SK-N-SH (cell line): ENCODE results near the genes CHST3 and ANAPC16.

DNA sequence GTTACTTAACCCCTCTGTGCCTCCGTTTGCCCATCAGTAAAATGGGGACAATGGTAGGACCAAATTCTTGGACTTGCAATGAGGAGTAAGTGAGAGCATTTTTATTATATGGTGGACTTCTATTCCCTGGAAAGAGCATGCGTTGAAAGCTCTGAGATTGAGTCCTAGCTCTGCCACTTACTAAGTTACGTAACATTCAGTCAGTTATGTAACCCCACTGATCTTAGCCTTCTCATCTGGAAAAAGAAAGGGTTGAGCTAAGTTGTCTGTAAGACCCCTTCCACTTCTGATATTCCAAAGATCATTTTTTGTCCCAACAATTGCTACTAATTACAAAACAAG lies 18.7 kb downstream of the VSIR start:
- RRBS = no CpG with 5 or more reads among the region's 3 CpGs
CAGE:
- cytosol, long polyA plus RNA = no peak
- long polyA plus RNA = no peak
- nucleus, long polyA plus RNA = no peak

GRCh38 chr10:71756236-71757288 lies 16.8 kb downstream of the VSIR start:
- RRBS = no CpG with 5 or more reads among the region's 15 CpGs
CAGE:
- cytosol, long polyA plus RNA = no peak
- long polyA plus RNA = no peak
- nucleus, long polyA plus RNA = no peak

- RRBS = no CpG with 5 or more reads among the region's 18 CpGs
CAGE:
- cytosol, long polyA plus RNA = no peak
- long polyA plus RNA = no peak
- nucleus, long polyA plus RNA = no peak
These were observed 11.3 kb downstream of the VSIR start for GRCh38 chr10:71761857-71762636.

- RRBS = 97% methylated on average over 8 of the region's 25 CpGs
CAGE:
- cytosol, long polyA plus RNA = no peak
- long polyA plus RNA = no peak
- nucleus, long polyA plus RNA = no peak
These were observed 38.1 kb upstream of the VSIR start for GRCh38 chr10:71811289-71811984.

GRCh38 chr10:71811992-71812472 lies 38.7 kb upstream of the VSIR start:
- RRBS = no CpG with 5 or more reads among the region's 9 CpGs
CAGE:
- cytosol, long polyA plus RNA = no peak
- long polyA plus RNA = no peak
- nucleus, long polyA plus RNA = no peak

DNA sequence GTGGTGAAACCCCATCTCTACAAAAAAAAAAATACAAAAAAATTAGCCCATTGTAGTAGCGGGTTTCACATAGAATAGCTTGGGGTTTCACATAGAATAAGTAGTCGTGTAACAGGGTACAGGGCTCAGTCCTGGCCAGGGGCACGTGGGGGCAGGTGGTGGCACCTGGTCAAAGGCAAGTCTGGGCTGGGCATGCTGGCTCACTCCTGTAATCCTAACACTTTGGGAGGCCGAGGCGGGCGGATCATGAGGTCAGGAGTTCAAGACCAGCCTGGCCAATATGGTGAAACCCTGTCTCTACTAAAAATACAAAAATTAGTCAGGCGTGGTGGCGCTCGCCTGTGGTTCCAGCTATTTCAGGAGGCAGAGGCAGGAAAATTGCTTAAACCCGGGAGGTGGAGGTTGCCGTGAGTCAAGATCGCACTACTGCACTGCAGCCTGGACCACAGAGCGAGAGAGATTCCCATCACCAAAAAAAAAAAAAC lies 635 bp upstream of the PSAP start:
- RRBS = no CpG with 5 or more reads among the region's 13 CpGs
CAGE:
- cytosol, long polyA plus RNA = no peak
- long polyA plus RNA = no peak
- nucleus, long polyA plus RNA = no peak

GRCh38 chr10:71878358-71879209 lies 27.5 kb upstream of the PSAP start:
- RRBS = 77% methylated on average over 5 of the region's 19 CpGs
CAGE:
- cytosol, long polyA plus RNA = no peak
- long polyA plus RNA = no peak
- nucleus, long polyA plus RNA = no peak

GRCh38 chr10:71921429-71922230 lies 42.6 kb upstream of the CHST3 start:
- RRBS = no CpG with 5 or more reads among the region's 5 CpGs
CAGE:
- cytosol, long polyA plus RNA = no peak
- long polyA plus RNA = no peak
- nucleus, long polyA plus RNA = no peak

DNA sequence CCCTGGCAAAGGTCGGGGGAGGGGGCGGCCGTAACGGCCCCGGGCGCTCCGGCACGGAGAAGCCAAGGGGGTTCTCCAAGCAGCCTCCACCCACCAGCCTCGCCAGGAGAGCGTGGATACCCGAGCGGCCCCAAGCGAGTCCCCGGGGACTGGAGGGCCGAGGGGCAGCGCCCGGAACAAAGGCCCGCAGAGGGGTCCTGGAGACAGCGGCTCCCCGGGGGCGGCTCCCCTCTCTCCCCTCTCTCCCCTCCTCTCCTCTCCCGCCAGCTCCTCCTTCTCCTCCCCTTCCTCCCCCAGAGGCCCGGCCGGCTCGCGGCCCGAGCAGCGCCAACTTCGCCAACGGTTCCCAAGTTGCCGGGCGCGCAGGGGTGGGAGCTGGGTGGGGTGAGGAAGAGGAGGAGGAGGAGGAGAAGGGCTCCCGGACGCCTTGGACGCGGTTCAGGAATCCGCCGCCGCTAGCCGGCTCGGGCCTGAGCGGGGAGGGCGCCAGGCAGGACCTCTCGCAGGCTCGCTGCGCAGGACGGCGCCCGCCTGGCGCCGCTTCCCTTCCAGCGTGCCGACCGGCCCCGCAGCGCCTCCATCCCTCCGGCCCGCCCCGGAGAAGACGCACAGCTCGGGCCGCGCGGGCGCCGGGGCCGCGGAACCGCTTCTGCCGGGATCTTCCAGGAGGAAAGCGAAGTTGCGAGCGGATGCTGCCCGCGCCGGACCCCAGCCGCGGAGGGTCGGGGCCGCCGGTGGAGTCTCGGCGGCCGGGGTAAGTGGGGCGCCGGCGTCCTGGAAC lies at the start of gene CHST3:
Gene CHST3, plus strand, starts transcription at position 455 of the 781 bp plus-strand sequence.
- RRBS = 5% methylated on average over 42 of the region's 88 CpGs
CAGE:
- cytosol, long polyA plus RNA = no peak
- long polyA plus RNA = no peak
- nucleus, long polyA plus RNA = no peak

GRCh38 chr10:71984483-71985382 lies 20.5 kb downstream of the CHST3 start:
- RRBS = no CpG with 5 or more reads among the region's 10 CpGs
CAGE:
- cytosol, long polyA plus RNA = no peak
- long polyA plus RNA = no peak
- nucleus, long polyA plus RNA = no peak

GRCh38 chr10:72066660-72067356 lies 21.5 kb downstream of the SPOCK2 start:
- RRBS = no CpG with 5 or more reads among the region's 17 CpGs
CAGE:
- cytosol, long polyA plus RNA = no peak
- long polyA plus RNA = no peak
- nucleus, long polyA plus RNA = no peak

DNA sequence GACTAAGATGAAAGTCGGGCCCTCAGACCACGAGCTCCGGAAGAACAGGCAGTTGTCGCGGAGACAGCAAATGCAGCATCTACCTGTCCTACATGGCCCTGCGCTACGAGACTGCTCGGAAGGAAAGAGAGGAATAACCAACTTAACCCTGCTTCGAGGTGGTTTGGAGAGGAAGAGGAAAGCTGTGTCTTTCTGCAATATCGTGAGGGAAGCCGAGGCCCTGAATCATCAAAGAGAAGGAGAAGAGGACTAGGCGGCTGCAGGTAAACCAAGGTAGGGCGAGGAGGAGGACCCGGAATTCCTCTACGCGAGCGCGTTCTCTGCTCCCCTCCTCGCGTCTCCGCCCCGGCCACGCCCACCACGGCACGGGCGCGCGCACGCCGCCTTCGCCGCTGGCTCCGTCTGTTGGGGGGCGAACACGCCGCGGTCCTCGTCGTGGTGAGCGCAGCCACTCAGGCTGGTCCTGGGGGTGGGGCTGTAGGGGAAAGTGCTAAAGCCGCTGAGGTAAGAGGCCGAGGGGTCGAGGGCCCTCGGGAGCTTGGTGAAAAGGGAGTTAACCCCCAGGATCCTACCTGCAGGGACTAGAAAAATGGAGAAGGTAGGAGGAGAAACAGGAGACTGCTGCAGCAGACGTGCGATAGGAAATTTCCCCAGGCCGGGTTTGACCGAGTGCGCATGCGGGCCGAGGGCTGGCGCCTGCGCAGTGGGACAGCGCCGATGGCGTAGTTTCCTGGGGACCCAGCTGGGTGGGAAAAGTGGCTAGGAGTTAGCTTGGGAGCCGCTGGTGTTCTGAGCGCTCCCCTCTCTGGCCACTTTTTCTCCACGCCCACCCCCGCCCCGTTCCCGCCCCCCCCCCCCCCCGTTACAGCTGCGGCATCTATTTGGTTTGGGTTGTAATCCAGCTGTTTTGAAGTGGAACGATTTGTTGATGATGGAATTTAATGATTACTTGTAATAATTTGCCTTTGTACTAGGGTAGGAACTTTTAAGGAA lies at the start of gene ANAPC16:
Gene ANAPC16, plus strand, starts transcription at position 378 of the 993 bp plus-strand sequence.
- RRBS = 1% methylated on average over 9 of the region's 65 CpGs
CAGE:
- cytosol, long polyA plus RNA = start-site peak on the minus strand centred at position 329 of the sequence, 108 bp wide, 18 and 46 reads in 2 replicates; start-site peak on the plus strand centred at position 393 of the sequence, 82 bp wide, 432 and 788 reads in 2 replicates; start-site peak on the minus strand centred at position 659 of the sequence, 18 bp wide, 100 and 145 reads in 2 replicates
- long polyA plus RNA = start-site peak on the minus strand centred at position 320 of the sequence, 86 bp wide, 38 and 32 reads in 2 replicates; start-site peak on the plus strand centred at position 427 of the sequence, 111 bp wide, 433 and 603 reads in 2 replicates; start-site peak on the minus strand centred at position 641 of the sequence, 53 bp wide, 204 and 163 reads in 2 replicates
- nucleus, long polyA plus RNA = start-site peak on the minus strand centred at position 193 of the sequence, 335 bp wide, 17 and 26 reads in 2 replicates; start-site peak on the plus strand centred at position 448 of the sequence, 144 bp wide, 552 and 698 reads in 2 replicates; start-site peak on the minus strand centred at position 707 of the sequence, 169 bp wide, 233 and 87 reads in 2 replicates

CAGE:
- cytosol, long polyA plus RNA = no peak
- long polyA plus RNA = no peak
- nucleus, long polyA plus RNA = no peak
These were observed 17.7 kb upstream of the DDIT4 start for GRCh38 chr10:72255948-72256480.

GRCh38 chr10:72297147-72297589 lies 23.4 kb downstream of the DDIT4 start:
- RRBS = 20% methylated on average over 4 of the region's 22 CpGs
CAGE:
- cytosol, long polyA plus RNA = no peak
- long polyA plus RNA = no peak
- nucleus, long polyA plus RNA = no peak

GRCh38 chr10:72308351-72308988 lies 34.7 kb downstream of the DDIT4 start:
- RRBS = no CpG with 5 or more reads among the region's 7 CpGs
CAGE:
- cytosol, long polyA plus RNA = no peak
- long polyA plus RNA = no peak
- nucleus, long polyA plus RNA = no peak

DNA sequence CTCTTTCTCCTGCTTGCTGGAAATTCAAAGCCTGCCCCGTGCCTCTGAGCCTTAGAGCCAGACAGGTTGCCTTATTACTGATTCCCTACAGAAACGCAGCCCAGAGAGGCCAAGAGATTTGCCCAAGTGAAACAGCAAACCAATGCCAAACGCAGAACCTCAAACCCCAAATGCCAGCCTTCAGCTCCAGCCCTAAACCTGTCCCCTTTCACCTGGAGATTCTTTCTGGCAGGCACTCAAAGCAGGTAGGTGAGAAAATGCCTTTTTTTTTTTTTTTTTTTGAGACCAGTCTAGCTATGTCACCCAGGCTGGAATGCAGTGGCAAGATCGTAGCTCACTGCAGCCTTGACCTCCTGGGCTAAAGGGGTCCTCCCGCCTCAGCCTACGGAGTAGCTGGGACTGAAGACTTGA lies 35.9 kb downstream of the DNAJB12 start:
- RRBS = no CpG with 5 or more reads among the region's 6 CpGs
CAGE:
- cytosol, long polyA plus RNA = no peak
- long polyA plus RNA = no peak
- nucleus, long polyA plus RNA = no peak

GRCh38 chr10:72351636-72352640 lies 2.8 kb downstream of the DNAJB12 start:
- RRBS = no CpG with 5 or more reads among the region's 8 CpGs
CAGE:
- cytosol, long polyA plus RNA = no peak
- long polyA plus RNA = no peak
- nucleus, long polyA plus RNA = no peak

GRCh38 chr10:72459730-72460562 lies 105.2 kb upstream of the DNAJB12 start:
- RRBS = no CpG with 5 or more reads among the region's 2 CpGs
CAGE:
- cytosol, long polyA plus RNA = no peak
- long polyA plus RNA = no peak
- nucleus, long polyA plus RNA = no peak

- RRBS = no CpG with 5 or more reads among the region's 1 CpG
CAGE:
- cytosol, long polyA plus RNA = no peak
- long polyA plus RNA = no peak
- nucleus, long polyA plus RNA = no peak
These were observed 87.9 kb upstream of the OIT3 start for GRCh38 chr10:72805557-72806125.

- RRBS = no CpG with 5 or more reads among the region's 9 CpGs
CAGE:
- cytosol, long polyA plus RNA = no peak
- long polyA plus RNA = no peak
- nucleus, long polyA plus RNA = no peak
These were observed 9.4 kb downstream of the NUDT13 start for GRCh38 chr10:73119318-73120382.